Astrocyte (in vitro differentiated cells and primary cell): Measurements from ENCODE around the genes COL9A3, DIDO1 and SRMS.

DNA sequence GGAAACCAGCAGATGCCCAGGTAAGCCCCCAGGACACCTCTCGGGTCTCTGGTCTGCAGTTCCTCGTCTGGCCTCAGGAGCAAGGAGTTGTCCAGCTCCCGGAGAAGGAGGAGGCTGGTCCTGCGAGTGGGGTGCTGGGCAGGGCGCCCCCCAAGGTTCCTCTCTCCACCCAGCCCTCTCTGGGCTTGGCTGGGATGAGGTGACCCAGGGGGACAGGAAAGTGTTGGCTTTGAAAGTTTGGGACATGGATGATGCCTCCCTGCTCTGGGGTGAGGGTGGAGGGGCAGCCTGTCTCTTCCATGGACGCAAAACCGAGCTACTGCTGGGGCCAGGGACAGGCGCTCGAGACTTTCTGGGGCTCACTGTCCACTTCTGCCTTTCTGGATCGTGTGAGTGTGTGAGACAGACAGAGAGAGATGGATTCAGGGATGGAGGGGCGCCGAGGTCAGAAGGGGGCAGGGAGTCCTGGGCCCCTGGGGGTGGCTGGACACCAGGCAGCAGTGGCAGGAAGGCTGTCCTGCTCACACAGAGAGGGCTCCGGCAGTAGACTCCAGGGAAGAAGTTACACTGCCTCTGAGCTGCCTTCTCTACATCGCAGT lies 78.0 kb upstream of the GATA5 start:
- PRO-cap, result no peak
- RRBS, 2 experiments, result 64 to 74% methylated on average over 2 of the region's 14 CpGs

DNA sequence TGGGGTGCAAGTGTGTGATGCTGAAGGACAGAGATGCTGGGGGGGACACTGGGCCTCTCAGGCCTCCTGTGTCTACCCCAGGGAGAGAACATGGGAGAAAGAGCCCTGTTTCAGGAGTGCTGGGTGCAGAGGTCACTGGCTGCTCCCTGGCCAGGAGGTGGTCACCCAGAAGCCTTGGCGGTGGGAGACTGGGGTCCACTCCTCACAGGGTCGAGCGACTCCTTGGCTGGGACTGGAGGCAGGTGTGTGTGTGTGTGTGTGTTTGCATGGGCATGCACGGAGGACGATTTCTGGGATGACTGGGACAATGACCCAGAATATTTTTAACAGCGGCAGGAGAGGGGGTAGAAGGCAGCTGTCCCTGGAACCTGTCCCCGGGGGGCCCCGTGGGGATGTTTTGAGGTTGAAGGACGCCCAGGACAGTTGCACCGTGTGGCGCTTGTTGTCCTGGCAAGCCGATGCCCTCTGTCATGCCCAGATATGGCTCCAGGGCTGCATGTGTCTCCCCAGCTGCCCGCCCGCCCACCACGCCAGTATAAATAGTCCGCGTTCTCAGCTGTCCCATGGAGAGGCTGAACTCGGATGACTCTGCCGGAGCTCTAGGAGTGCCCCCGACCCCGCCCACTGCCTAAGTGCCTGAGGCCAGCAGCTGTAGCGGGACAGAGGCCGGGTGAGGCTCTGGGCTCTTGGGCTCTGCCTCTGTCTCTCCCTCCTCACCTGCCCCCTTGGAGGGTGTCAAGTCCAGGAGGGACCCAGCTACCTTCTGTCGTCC lies 82.8 kb upstream of the GATA5 start:
- PRO-cap, result no peak
- RRBS, 2 experiments, result 51 to 52% methylated on average over 5 of the region's 24 CpGs

DNA sequence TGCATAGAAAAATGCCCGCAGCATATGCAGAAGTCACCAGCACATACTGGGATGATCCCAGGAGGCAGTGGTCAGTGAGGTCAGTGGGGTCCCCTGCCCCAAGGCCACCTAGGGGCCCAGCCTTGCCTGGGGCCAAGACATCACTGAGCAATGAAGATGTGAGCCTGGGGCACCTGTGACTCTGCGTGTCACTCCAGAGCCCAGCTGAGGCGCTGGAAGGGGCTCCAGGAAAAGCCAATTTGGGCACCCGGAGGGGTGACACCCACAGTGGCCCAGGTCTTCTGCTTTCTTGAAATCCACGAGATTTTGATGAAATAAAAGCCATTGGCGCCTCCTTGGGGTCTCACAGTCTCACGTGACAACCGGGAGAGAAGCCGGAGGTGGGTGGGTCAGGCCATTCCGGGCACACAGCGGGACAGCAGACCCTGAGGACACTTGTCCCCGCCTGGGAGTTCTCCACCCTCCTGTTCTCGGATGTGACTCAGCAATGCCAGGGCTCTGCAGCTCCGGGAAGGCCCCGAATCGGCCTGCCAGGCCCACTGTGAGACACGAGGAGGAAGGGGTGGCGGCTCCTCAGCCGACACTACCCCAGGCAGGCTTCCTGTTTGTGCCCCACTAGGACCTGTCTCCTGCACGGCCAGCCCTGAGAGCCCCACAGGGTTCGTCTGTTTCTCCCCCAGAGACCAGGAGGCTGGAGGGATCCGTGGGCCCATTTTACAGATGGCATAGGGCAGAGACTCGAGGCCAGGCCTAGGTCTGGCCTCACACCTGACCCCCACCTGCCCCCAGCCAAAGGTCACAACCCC lies 24.4 kb upstream of the SLCO4A1 start:
- PRO-cap, result no peak
- RRBS, 2 experiments, result no CpG with 5 or more reads among the region's 23 CpGs

DNA sequence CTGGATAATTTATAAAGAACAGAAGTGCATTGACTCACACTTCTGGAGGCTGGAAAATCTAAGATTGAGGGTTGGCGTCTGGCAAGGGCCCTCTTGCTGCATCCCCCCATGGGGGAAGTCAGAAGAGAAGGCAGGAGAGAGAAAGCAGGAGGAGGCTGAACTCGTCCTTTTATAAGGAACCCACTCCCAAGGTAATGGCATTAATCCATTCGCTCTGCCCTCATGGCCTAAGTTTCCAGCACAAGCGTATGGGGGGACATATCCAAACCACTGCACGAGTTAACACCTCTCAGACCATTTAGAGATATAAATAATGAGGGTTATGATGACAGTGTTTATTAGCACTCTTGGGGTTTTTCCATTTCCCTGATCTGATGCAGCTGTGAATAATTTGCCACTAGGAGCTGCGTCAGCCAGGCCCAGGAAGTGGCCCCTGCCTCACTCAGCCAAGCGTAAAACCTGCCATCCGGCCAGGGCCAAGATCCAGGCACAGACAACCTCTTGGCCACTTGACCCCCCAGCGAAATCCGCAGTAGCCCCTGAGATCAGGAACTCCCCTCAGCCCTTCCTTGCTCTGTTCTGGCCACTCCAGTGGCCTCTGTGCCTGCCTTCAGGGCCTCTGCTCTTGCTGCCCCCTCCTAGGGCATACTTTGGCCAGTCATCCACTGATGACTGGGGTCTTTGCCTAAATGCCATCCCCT lies 14.2 kb upstream of the SLCO4A1 start:
- PRO-cap, result no peak
- RRBS, 2 experiments, result no CpG with 5 or more reads among the region's 10 CpGs

DNA sequence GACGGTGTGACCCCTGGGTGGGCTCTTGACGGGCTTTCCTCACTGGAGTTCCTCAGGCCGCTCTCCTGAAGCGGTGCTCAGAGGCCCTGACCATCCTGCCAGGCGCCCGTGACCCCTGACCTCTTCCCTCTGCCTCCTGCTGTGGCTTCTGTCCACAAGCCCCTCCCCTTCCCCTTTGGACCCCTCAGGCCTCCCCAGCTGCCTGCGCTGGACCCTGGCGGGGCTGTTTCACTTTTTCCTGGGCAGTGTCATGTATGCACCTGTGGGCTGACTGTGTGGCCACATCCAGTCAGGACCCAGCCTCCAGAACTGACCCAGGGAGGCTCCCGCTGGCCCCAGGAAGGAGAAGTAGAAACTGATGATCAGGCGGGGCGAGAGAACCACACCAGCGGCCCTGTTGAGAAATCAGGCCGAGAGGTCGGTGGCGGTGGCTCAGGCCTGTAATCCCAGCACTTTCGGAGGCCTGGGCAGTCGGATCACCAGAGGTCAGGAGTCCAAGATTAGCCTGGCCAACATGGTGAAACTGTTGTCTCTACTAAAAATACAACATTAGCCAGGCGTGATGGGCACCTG lies 1.3 kb downstream of the OGFR start:
- PRO-cap, result no peak
- RRBS, 2 experiments, result no CpG with 5 or more reads among the region's 18 CpGs

GRCh38 chr20:62812688-62813238 lies 4.1 kb upstream of the COL9A3 start:
- PRO-cap, result no peak
- RRBS, 2 experiments, result no CpG with 5 or more reads among the region's 21 CpGs

DNA sequence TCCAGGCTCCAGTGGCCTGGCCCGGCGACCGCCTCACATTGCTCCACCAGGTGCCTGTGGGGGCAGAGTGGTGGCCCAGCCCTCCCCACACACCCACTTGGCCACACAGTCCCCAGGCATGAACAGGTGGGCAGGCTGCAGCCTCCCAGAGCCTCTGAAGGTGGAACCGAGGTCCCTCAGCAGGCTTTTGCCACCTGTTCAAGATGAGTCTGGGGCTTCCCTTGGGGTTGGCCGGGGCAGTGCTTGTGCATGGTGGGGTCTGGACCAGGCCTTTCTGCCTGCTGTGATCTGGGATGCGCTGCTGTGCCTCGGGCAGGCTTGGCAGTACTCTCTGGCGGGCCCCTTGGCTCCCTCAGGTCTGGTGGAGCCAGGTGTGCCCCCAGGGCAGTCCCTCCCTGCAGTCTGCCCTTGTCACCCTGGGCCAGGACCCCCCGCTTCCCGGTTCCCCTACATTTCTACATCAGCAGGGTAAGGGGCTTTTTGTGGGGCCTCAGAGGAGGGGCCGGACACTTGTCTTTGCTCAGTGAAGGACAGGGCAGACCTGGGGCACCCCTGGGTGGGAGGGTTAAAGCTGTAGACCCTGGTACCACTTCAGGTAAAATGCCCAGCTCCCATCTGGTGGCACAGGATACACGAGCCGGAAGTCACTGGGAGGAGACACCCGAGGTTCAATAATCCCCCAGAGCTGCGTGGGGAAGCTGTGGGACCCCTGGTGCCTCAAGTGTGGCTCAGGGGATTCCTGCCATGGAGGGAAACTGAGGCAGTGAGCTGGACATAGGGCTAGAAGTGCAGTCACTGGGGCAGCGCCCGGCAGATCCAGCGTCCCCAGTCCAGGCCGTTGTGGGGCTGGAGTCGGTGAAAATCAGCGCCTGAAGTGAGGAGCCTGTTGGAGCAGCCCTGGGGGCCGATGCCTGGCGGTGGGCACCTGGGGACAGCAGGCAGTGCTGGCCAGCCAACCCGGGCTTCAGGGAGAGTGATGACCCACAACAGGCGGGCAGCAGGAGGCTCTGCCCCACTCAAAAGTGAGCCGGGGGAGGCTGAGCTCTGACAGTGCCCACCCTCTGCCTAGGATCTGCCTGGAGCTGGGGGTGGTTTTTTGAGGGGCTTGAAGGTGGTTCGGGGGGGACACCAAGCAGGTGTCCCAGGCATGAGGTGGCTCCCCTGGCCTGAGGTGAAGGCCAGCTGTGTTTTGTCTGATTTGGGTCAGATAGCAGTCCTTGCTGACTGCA lies 2.4 kb upstream of the COL9A3 start:
- PRO-cap, result no peak
- RRBS, 2 experiments, result 72 to 73% methylated on average over 4 to 5 of the region's 27 CpGs

DNA sequence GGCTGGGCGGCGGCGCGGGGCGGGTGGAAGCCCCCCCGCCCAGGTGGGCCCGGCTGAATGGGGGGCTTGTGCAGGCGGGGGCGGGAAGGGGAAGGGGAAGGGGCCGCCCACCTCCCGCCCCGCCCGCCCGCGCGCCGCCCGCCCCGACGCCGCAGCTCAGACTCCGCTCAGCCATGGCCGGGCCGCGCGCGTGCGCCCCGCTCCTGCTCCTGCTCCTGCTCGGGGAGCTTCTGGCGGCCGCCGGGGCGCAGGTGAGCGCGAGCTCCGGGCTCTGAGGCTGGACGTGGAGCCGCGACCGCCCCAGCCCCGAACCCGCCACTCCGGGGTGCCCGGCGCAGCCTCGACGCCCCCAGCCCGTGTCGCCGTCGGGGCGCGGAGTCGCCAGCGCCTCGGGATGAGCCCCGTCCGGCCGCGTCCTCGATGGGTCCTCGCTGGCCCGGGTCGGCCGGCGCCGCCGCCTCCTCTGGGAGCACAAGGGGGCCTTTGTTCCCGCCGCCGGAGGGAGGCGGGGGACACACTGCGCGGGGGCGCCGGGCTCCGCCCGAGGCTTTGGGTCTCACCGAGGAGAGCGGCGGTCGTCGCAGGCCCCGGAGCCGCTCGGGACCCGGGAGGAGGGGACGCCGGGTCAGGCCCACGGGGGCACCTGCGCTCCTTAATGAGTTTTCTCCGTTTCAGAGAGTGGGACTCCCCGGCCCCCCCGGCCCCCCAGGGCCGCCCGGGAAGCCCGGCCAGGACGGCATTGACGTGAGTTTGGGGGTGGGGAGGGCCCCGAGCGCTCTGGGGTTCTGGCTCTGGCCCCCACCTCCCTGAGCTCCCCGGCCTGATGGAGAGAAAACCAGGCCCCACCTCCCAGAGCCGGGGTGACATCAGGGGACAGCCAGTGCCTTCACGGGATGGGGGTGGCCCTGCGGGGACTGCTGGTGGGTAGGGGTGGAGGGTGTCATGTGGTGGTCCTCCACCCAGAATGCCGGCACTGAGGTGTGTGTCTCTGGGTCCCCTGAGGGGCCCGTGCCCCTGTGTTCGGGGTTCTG lies at the start of gene COL9A3:
TSS of gene COL9A3 (plus strand) at position 159 of the 1,031 bp plus-strand sequence.
- PRO-cap, result bidirectional peak, plus-strand start at position 227 of the sequence, minus-strand start at position 222 of the sequence
- RRBS, 2 experiments, result 4% methylated on average over 63 to 67 of the region's 109 CpGs

DNA sequence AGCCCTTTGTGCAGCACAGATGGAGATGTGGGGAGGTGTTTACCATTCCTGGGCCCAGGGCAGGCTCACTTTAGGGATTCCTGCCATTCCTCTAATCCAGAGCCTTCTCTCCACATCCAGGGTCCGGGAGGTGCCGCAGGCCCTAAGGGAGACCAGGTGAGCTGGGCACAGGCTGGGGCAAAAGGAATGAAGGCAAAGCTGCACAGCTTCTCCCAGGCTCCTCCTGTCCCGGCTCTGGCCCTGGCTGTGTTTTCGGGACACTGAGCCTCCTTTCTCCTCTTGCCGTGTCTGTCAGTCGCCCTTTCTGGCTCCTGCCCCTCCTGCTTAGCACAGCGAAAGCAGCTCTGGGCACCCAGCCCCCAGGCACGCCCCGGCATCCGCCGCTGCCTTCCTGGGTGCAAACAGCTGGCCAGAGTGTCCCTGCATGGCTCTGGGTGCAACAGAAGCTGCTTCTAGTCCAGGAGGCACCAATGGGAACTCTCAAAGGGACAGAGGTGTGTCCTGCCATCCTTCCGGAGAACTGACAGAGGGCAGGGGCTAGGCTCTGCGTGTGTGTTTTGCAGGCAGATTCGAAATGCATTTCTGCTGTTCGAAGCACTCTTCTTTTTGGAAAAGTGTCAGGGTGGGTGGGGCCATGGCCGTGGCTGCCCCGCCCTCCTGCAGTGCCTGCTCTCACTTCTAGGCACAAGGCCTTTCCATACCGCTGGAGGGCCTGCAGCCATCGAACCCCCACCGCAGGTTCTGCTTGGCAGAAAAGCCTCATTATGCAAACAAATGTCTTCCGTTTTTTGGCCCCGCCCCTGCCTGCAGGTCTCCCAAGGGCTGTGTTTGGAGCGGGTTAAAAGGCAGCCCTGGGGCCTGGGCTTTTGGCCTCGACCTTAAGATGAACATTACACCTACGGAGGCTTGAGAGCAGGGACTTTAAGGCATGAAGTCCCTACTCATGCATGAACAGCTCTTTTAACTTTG lies 15.5 kb downstream of the COL9A3 start:
- PRO-cap, result no peak
- RRBS, 2 experiments, result 69% methylated on average over 3 of the region's 25 CpGs; no CpG with 5 or more reads in 1 of the 2 experiments

- PRO-cap, result no peak
- RRBS, 2 experiments, result no CpG with 5 or more reads among the region's 23 CpGs
Measured at GRCh38 chr20:62906939-62907622, 19.2 kb downstream of the DIDO1 start.

DNA sequence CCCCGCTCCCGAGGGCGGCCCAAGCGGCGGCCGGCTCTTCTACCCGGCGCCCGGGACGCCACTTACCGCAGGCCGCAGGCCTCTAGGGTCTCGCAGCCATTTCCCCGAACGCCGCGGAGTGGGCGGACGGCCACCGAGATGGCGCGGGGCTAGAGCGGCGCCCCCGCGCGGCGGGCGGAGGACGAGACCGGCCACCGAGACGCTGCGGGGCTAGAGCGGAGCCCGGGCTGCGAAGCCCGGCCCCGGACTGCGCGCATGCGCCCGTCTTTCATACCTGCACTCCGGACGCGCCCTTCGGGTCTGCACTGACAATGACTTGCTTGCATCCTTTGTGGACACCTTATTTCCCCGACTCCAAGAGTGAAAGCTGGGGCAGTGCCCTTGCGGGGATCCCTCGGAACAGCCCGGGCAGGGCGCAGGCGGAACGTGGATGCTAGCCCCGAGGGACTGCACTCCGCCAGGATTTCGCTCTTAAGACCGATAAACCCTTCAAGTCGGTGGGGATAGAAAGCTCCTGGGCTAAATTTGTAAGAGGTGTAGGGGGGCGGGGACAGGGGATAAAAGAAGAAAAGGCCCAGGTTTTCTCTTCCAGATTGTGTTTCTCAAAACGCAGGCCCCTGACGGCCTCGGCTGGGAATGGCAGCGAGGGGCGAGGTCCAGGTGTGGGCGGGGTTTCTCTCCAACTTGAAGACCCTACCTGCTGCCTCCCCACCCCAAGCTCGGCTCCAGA lies at the start of gene DIDO1:
TSS of gene DIDO1 (minus strand) at position 140 of the 730 bp plus-strand sequence.
- PRO-cap, result bidirectional peak, plus-strand start at position 271 of the sequence, minus-strand start at position 140 of the sequence
- RRBS, 2 experiments, result 2 to 3% methylated on average over 15 to 26 of the region's 67 CpGs

GRCh38 chr20:62947337-62948014 lies 5.0 kb upstream of the SLC17A9 start:
- PRO-cap, result no peak
- RRBS, 2 experiments, result no CpG with 5 or more reads among the region's 8 CpGs

- PRO-cap, result no peak
- RRBS, 2 experiments, result 83 to 91% methylated on average over 5 to 6 of the region's 31 CpGs
Measured at GRCh38 chr20:62963515-62964186, 11.1 kb downstream of the SLC17A9 start.

- PRO-cap, result no peak
- RRBS, 2 experiments, result no CpG with 5 or more reads among the region's 39 CpGs
Measured at GRCh38 chr20:63014316-63015643, 8.0 kb upstream of the BHLHE23 start.

- PRO-cap, result no peak
- RRBS, 2 experiments, result 24 to 32% methylated on average over 10 of the region's 41 CpGs
Measured at GRCh38 chr20:63151530-63152316, 64.2 kb downstream of the YTHDF1 start.

GRCh38 chr20:63178008-63178412 lies 37.9 kb downstream of the YTHDF1 start:
- PRO-cap, result no peak
- RRBS, 2 experiments, result no CpG with 5 or more reads among the region's 50 CpGs

GRCh38 chr20:63188610-63188903 lies 27.4 kb downstream of the YTHDF1 start:
- PRO-cap, result no peak
- RRBS, 2 experiments, result 71 to 100% methylated on average over 1 to 2 of the region's 9 CpGs

DNA sequence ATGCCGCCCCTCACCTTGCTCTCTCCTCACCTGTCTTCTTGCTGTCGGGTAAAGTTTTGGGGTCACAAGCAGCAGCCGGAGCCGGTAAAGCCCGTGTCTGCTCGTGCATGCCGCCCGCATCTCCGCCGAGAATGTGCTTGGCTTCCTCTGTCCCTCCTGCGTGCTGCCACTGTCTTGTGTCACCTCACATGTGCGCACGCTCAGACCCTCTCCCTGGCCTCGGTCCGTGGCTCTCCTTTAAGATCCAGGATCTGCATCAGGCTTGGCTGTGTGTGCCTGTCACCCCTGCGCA lies 9.2 kb upstream of the COL20A1 start:
- PRO-cap, result no peak
- RRBS, 2 experiments, result no CpG with 5 or more reads among the region's 16 CpGs

DNA sequence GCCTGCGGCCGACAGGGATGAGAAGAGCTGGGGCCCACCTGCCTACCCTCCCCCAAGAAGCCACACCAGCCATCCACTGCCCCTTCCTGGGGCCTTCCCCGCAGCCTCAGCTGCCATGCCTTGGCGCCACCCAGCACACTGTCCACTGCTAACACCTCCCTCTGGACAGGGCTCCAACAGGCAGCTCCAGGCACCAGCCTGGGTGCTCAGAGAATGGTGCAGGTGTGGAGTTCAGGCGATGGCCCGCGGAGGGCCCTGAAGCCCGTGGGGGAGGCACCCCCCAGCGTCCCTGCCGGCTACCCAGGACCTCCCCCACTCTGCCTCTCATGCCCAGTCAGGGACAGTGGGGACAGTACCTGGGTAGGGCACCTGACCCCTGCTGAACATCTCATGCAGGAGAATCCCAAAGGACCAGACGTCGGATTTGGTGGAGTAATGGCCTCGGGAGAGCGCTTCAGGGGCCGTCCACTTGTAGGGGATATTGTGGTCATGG lies 7.4 kb downstream of the PTK6 start:
- PRO-cap, result no peak
- RRBS, 2 experiments, result no CpG with 5 or more reads among the region's 15 CpGs

DNA sequence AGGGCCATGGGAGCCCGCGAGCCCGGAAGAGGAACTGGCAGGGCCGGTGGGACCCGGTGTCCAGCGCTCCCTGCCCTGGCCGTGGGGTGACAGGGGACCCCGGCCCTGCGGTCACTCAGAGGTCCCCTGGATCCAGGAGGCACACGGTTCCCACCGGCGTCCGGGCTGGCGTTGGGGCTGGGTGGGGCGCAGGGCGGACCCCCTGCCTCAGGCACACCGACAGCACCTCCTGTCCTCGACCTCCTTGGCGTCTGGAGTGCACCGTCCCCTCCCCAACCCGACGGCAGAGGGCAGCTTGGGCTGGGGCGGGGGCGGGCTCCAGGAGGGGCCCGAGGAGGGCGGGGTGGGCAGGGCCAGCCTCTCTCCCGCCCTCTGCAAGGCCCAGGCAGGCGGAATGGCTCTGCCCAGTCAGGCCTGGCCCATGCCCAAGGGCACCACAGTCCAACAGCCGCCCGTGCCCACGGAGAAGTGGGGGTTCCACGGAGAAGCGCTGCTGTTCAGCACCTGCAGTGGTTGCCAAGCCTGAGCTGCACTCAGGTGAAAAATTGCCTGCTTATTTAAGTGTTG lies at the start of gene SRMS:
TSS of gene SRMS (minus strand) at position 260 of the 567 bp plus-strand sequence.
- PRO-cap, result no peak
- RRBS, 2 experiments, result 35 to 39% methylated on average over 10 of the region's 33 CpGs